Vein endothelial cell (primary cell): Measurements from ENCODE around the genes TERB1, CA7, B3GNT9, AGRP and RIPOR1.

DNA sequence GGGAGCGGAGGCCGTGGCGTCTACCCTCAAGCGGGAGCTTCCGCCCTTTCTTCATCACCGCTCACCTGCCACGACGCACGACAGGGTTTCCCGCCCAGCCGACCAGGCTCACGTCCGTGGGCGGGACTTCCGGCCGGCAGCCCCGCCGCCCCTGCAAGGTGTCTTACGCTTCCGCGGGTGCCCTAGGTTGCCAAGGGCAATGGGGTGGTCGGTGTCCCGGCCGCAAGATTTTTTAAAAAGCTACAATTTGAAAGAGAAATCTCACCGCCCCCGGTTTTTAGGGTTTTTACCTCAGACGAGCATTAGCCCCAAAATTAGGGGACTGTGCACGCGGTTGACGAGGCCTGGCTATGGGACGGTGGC lies at the start of gene TERB1:
TSS of gene TERB1 (minus strand) at position 79 of the 363 bp plus-strand sequence.
- CAGE, long polyA plus RNA = no peak

DNA sequence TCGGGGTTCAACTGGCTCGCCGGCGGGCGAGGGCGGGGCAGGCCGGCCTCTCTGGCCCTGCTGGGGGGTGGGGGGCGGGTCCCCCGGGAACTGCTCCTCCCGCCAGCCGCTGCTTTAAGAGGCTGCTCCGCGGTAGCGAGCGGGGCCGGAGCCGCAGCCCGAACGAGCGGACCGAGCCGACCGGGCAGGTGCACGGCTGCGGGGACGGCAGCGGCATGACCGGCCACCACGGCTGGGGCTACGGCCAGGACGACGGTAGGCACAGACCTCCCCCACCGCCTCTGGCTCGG lies at the start of gene CA7:
TSS of gene CA7 (plus strand) at position 142 of the 290 bp plus-strand sequence.
- CAGE, long polyA plus RNA = no peak

- CAGE, long polyA plus RNA = no peak
Observed at GRCh38 chr16:66945546-66946312, 10.4 kb downstream of the CES2 start.

DNA sequence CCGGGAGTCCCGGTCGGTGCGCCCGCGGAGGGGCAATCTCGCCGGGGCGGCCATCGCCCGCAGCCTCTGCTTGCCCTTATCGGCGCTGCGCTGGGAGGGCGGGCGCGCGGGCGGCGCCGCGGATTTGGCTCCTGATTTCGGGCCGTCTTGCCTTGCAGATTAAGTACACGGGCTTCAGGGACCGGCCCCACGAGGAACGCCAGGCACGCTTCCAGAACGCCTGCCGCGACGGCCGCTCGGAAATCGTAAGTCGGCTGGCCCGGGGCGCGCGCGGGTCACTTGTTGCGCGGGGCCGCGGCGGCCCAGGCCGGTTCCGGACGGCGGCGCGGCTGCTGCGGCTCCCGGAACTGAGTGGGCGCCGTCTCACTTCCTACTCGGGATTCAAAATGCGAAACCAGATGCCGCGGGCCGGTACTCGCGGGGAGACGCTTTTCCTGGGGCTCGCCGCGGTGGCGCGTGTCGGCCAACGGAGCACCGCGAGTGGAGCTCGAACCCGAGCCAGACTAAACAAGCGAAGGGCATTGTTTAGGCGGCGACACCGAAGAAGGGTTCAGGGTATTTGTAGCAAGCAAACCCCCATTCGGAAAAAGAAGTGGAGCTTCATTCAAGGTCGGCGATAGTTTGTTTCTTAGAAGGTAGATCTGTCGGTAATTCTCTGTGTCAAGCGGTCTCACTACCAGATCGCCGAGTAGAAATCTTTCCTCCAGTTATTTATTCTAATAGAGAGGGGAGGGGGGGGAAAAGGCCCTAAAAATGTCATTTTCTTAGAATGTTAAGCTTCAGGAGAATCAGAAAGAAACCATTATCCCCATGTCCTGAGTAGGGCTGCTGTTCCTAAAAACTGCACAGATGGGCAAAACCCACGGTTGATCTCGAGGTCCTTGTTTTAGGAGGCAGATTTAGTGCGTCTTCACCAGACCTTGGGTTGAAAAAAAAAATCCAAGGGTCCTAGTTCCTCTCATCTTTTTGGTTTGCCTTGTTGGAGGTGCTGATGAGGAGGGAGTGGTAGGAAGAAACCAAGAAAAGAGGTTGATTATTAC lies 940 bp downstream of the CBFB start:
- CAGE, long polyA plus RNA = no peak

DNA sequence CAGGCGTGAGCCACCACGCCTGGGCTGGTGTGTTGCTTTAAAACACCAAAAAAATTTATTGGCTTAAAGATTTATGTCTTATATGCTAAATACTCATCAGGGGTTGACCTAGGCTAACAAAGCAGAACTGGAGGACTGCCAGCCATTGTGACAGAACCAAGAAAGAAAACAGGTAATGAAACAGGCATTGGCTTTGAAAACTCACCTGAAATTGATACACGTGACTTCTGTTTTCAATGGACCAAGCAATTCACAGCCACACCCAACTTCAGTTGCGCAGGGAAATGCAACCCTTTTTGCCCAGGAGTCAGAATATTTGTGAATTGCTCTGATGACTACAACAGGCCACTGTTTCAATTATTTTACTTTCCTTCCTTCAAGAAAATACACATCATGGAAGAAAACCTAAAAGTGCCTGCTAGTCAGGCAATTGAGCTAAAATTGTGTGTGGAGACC lies 4.8 kb upstream of the PHAF1 start:
- CAGE, long polyA plus RNA = no peak

GRCh38 chr16:67150779-67151531 lies at the start of gene B3GNT9:
Gene B3GNT9, minus strand, starts transcription at chr16:67150998.
- CAGE, long polyA plus RNA = no peak

DNA sequence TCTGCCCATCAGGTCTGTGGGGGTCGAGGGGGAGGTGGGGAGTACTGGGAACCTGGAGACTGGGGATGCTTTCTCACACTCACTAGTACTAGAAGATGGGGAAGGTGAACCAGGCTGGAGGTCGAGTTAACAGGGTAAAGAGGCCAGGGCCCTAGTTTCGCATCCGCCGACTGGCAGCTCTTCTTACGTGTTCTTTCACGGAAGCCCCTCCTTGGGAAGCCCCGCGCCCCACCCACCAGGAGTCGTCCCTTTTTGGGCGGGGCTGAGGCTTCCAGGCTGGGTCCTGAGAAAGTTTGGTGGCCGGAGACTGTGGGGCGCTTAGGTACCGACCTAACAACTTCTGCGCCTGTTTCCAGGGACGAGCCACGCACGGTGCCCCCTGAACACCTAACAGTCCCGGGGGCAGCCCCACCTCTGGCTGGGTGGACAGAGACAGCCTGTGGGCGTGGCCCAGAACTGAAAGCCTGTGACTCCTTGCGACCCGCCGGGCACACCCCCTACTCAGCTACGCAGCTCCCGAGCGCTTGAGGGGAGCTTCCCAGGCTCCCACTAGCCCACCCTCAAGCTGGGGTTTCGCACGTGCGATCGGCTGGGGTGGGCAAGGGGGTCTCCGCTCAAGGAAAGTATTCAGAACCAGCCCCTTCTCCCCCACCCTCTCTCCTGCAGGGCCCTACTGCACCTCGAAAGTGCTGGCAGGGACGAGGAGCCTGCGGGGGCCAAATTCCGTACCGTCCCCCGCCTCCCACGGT lies 590 bp downstream of the TRADD start:
- CAGE, long polyA plus RNA = no peak

- CAGE, long polyA plus RNA = no peak
Observed at GRCh38 chr16:67165282-67166088, 940 bp downstream of the HSF4 start.

DNA sequence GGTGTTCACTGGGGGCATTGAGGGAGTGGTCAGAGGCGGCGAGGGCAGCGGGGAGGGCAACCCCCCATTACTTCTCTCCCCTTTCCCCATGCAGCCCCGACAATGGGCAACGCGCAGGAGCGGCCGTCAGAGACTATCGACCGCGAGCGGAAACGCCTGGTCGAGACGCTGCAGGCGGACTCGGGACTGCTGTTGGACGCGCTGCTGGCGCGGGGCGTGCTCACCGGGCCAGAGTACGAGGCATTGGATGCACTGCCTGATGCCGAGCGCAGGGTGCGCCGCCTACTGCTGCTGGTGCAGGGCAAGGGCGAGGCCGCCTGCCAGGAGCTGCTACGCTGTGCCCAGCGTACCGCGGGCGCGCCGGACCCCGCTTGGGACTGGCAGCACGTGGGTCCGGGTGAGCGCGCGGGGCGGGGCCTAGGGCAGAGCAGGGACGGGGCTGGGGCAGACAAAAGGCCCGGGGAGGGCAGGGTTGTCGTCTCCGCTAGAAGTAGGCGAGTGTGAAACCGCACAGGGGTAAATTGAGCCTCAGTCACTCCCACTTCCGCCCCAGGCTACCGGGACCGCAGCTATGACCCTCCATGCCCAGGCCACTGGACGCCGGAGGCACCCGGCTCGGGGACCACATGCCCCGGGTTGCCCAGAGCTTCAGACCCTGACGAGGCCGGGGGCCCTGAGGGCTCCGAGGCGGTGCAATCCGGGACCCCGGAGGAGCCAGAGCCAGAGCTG lies 9.5 kb downstream of the MATCAP1 start:
- CAGE, long polyA plus RNA = no peak

DNA sequence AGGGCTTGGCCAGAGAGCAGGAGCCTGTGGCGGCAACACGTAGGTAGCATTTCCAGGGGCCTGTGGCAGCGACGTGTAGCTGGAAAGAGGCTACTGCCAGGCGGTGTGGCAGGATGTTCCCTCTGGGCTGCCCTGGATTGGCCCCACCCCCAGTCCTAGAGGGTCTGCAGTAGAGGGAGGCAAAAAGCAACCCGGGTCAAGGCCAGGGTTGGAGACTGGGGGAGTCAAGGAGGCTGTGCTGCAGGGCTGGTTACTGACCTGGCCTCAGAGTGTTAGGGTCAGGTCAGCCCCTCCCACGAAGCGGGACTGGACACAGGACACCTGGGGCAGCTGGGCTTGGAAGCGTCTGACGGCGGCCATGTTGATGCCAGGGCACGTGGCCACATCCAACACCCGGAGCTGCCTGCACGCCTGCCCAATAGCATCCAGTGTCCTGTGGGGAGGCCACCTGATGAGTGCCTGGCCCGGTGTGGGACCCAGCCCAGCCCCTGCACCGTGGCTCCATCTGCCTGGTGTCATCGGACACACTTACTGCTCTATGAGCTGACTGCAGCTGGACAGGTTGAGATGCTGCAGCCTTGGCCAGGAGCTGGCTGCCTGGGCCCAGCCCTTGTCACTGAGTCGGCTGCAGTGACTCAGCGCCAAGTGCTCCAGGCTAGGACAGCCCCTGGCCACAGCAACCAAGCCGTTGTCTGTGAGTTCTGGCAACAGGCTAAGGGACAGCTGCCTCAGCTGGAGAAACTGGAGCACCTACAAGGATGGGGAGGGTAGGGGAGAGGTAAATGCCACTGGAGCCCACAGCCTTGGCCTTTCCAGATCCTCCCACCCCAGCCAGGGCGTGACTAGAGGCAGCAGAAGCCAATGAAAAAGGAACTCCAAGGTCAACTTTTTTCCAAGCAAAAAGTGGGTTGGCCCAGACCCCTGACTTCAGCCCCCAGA lies 8.7 kb downstream of the ELMO3 start:
- CAGE, long polyA plus RNA = no peak

- CAGE, long polyA plus RNA = no peak
Observed at GRCh38 chr16:67216407-67216802, 10.5 kb upstream of the TMEM208 start.

DNA sequence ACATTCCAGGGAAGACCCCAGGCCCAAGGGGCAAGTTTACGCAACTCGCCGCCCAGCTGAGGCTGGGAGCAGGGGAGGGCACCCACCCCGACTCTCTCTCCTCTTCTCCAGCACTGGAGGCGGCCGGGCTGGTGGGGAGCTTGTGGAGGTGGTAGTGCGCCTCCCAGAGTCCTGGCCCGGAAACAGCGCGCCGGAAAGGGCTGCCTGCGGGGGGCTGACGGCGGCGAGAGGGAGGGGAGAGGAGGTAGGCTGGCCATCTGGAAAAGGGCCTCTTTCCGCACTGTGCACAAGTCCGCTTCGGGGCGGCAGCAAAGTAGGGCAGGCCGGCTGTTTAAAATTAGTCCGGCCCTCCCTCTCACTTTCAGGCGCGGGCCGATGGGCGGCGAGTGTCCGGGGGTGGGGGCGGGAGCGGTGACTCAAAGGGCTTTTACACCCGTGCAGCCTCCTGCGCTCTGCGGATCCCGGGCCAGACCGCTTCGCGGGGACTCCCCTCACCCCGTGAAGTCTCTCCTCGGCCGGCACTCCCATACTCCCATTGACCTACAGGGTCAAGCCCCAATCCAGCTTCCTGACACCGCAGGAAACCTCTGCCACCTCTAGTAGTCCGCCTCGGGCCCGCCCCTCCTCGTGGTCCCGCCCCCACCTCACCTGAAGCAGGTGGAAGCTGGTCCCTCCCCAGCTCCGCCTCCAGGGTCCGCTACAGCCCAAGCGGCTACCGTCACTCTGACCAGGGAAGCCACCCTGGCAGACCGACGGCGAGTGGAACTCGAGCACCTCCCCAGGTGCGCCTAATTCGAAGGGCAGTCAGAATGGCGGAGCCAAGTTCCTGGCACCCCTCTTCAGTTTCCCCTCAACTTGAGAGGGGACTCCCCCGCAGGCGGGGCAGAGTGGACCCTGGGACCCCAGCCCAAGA lies 843 bp downstream of the FHOD1 start:
- CAGE, long polyA plus RNA = no peak

GRCh38 chr16:67277876-67278379 lies 1.4 kb upstream of the PLEKHG4 start:
- CAGE, long polyA plus RNA = no peak

GRCh38 chr16:67363238-67364115 lies 29.8 kb downstream of the TPPP3 start:
- CAGE, long polyA plus RNA = no peak

DNA sequence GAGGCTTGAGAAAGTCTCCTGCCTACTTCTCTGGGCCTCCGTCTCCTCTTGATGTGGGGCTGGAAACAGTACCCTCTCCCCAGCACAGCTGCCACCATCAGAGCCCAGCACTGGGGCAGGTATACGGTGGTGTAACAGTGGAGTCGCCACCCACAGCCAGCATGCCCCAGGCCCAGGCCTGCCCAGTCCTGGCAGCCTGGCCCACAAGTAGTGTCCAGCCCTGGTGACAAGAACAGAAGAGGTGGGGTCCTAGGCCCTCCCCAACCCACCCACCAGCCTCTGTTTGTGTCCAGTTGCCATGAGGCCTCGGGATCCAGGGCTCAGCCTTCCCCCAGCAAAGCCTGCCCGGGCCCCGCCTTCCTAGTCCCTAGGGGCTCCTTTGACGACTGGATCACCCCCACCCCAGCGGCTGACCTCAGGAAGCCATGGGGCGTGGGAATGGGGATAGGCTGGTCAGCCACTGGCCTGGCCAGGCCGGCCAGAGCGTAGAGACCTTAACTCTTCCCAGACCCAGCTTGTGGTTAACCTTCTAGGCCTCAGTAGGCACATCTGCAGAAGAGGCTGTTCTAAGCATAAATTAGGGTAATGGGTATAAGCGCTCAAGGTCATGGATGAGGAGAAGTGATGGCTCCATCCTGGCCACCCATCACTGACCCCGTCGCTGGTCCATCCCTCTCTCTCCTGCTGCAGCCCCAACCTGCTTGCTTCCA lies 4.1 kb upstream of the TPPP3 start:
- CAGE, long polyA plus RNA = no peak

DNA sequence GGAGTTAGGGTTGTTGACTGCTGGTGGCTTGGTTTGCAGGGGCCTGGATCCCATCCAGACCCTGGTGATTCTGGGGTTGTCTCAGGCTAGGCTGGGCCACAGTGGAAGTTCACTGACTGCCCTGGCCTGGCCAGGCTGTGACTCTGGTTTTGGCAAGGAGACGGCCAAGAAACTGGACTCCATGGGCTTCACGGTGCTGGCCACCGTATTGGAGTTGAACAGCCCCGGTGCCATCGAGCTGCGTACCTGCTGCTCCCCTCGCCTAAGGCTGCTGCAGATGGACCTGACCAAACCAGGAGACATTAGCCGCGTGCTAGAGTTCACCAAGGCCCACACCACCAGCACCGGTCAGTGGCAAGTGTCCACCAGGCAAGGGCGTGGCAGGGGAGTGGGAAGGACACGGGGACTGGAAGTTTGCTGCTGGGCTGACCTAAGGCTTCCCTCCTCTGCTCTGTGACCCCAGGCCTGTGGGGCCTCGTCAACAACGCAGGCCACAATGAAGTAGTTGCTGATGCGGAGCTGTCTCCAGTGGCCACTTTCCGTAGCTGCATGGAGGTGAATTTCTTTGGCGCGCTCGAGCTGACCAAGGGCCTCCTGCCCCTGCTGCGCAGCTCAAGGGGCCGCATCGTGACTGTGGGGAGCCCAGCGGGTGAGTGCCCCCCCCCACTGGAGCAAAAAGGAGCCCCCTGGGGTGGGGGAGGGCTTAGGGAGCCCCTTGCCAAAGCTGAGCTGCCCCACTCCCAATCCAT lies 4.7 kb downstream of the HSD11B2 start:
- CAGE, long polyA plus RNA = no peak

DNA sequence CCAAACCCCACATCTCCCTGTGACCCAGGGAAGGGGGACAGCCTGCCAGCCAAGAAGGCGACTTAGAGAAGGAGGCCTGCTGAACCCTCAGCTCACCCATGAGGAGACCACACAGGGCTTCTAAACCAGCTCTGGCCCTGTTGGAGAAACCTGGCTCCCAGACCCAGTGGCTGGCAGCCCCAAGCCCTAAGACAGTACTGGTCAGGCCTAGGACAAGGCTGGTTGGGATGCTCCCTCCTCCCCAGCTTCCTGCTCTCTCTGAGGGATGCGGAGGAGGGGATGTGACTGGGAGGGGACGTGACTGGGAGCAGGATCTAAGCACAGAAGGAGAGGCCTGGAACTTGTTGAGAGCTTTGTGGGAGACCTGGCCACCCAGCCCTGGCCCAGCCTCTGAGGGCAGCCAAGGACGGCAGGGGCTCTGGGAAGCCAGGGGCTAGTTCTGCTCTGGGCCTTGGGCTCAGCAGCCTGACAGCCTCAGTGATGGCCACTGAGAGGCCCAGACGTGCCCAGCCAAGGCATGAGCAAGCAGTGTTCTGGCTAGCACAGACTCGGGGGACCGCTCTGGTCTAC lies 22.9 kb downstream of the ATP6V0D1 start:
- CAGE, long polyA plus RNA = no peak

GRCh38 chr16:67483271-67483764 lies at the start of gene AGRP:
Gene AGRP, minus strand, starts transcription at chr16:67483547.
- CAGE, long polyA plus RNA = no peak

- CAGE, long polyA plus RNA = no peak
Observed at GRCh38 chr16:67502253-67502933, 19.0 kb upstream of the AGRP start.

DNA sequence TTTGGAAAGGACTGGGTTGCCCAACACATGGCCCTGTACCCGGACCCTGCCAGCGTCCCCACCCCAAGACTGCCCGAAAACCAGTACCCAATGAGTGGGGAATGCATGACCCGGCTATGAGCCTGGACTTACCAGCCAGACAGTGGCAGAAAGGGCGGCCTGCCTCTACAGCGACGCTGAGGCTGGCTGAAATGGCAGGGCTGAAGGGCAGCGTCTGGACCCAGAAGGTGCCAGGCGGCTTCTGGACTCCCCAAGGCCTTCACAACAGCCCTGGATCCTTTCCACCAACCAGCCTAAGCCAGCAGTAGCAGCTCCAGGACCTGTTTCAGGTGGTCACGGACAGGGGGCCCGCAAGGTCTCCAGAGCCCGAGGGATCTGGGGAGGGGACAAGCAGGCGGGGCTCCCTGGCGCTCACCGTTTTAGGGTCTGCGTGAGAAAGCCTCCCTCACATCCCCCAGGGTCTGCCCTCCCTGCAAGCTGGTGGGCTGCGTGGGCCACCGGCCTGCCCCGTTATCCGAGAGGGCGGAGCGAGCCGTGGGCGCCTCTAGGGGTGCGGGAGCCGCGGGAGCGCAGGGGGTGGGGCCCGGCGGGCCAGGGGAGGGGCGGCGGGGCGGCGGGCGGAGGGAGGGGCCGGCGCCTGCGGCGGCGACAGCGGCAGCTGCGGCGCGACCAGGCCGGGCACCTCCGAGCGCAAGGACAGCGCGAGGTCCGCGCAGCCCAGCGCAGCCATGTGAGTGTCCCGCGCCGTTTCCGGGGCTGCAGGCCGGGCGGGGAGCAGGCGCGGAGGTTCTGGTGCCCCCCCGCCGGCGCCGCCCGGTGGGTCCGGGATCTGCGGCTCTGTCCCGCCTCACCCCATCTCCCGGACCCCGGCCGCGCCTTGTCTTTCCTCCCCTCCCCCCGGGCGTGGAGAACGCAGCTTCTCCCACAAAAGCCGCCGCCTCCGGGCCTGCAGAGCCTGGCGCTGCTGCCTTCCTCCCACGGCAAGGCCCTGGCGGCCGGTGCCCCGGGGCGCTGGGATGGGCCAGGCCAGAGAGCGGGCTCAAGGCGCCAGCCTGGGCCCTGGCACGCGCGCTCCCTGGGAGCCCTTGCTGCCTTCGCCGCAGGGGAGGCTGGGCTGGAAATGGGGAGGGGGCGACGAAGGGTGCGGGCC lies at the start of gene RIPOR1:
TSS of gene RIPOR1 (plus strand) at position 645 of the 1,150 bp plus-strand sequence.
- CAGE, long polyA plus RNA = no peak